ENCODE measurements around a stretch of chr2.

DNA sequence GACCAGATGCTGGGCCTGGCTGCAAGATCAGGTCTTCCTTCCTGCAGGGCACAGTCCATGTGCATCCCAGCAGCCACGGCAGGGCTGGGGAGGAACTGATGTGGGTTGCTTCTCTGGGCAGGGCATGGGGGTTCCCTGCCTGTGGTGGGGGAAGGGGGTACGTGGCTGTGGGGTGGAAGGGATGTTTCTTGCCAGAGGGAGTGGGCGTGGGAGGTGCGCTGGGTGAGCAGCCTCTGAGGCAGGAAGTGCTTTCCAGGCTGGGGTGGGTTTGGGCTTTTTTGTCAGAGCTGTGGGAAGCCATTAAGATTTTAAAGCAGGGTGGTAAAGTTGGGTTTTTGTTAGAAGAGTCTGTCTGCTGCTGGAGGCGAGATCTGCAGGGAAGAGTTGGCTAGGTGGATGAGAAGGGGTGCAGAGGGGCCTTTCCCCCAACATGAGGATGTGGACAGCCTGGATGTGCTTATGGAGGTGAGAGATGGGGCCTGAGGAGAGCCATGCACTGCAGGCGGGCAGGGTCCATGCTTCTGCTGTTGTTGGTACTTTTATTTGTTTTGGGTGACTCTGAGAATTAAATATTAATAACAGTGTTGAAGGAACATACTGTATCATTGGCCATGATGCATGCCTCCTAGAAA lies 45.2 kb downstream of the DGKD start:
- PRO-cap, 3 experiments = no peak in any of the 3 experiments
- RAMPAGE, long total RNA = no peak

GRCh38 chr2:233511621-233512086 lies 54.9 kb downstream of the USP40 start:
- PRO-cap, 3 experiments = no peak in any of the 3 experiments
- RAMPAGE, long total RNA = no peak

DNA sequence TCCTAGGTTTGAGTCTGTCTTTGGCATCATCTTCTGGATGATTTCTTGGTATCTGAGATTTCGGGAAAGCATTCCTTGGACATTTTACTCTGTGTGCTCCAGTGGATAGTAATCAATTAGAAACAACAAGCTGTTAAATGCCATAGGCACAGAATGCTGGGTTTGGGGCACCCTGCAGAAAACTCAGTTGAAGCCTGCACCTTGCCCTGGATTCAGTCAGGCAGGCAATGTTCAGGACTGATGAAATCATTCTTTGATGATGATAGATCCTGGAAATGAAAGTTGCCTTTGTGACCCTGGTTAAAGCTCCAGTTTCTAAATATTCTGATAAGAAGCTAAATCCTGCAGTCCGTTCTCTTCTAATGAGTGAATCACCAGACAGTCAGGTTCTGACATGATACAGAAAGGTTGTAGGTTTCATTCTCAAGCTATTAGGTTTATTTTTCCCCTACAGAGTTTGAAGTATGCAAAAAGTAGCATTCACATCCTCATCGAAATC lies 1.3 kb downstream of the UGT1A1 start:
- PRO-cap, 3 experiments = no peak in any of the 3 experiments
- RAMPAGE, long total RNA = no peak

DNA sequence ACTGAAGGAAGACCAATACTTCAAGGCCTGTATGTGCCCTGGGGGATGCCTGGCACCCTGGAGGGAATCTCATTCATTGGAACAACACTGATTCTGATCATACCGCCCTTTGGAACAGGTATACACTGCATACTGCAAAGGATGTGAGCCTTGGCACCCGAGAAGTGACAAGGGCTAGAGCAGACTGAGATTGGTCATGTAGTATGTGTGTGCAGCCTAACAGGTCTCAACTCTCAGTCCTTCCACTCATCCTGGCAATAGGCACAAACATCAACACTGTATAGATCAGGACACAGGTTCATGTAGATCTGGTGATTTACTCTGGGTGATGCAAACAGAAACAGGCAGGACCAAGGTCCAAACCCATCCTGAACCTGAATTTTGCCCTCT lies 151.3 kb downstream of the SPP2 start:
- PRO-cap, 3 experiments = peak in 1 of 3 experiments; most common plus-strand start position 149 of the sequence (in 1)
- RAMPAGE, long total RNA = no peak

- PRO-cap, 3 experiments = no peak in any of the 3 experiments
- RAMPAGE, long total RNA = no peak
These were observed 152.6 kb downstream of the SPP2 start for GRCh38 chr2:234203102-234203444.

- PRO-cap, 3 experiments = no peak in any of the 3 experiments
- RAMPAGE, long total RNA = no peak
These were observed 129.9 kb downstream of the ARL4C start for GRCh38 chr2:234366846-234367464.

GRCh38 chr2:234459494-234459992 lies 37.3 kb downstream of the ARL4C start:
- PRO-cap, 3 experiments = no peak in any of the 3 experiments
- RAMPAGE, long total RNA = no peak

DNA sequence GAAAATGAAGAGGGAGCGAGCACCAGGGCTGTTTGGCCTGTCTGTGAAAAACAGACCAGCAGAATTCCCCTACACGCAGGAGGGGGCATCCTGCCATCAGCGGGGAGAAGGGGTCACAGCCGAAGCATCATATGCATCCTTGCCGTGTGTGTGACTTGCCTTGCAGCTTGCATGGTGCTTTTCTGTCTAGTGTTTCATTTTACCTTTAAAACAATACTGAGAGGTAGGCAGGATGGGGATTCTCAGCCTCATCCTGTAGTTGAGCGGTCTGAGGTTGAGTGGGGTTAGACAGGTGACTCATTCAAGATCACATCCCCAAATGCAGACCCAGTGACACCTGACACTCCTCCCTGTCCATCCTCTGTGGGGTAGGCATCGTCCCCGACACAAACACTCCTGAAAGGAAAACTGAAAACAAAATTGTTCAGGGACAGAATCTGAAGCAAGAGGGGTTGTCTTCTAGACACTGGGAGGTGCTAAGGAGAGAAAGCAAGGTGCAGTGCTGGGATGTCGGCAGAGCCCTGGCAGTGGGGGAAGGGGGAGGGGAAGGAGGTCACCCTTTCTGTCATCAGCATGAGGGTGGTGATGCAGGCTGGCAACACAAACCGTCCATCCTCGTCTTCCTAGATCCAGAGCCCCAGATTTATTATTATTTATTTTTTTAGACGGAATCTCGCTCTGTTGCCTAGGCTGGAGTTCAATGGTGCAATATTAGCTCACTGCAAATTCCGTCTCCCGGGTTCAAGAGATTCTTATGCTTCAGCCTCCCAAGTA lies 7.8 kb downstream of the ARL4C start:
- PRO-cap, 3 experiments = no peak in any of the 3 experiments
- RAMPAGE, long total RNA = no peak

DNA sequence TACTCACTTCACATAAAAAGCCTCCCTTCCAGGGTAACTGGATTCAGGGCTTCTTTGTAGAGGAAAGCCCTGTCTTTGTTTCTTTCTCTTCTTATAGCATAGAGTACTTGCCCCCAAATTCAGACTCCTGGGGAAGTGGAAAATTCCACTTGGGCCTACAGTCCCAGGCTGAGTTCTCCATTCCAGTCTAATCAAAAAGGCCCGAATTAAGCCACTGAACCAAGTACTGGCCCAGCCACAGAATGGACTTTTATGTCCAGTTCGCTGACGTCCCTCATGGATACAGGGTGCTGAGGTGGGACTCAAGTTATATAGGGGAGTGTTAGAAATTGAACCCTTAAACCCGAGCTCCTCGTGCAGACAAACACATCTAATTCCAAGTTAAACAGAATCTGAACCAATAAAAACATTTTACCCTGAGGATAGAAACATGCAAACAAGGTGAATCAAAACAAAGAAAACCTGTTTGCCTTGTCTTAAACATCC lies 136.7 kb upstream of the ARL4C start:
- PRO-cap, 3 experiments = no peak in any of the 3 experiments
- RAMPAGE, long total RNA = no peak

- PRO-cap, 3 experiments = no peak in any of the 3 experiments
- RAMPAGE, long total RNA = no peak
These were observed 137.1 kb upstream of the ARL4C start for GRCh38 chr2:234634004-234634386.

DNA sequence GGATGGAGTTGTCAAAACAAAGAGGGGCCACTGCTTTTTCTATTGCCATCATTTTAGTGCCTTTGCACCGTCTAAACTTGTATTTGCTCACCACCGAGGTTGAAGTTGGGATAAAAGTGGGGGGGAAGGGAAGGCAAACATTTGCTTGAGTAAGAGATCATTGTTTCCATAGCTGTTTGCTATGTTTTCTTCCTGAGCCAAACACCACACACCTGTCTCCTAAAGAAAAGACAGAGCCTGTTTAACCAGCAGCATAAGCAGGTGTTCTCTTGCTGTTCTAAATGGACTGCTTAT lies 179.2 kb upstream of the ARL4C start:
- PRO-cap, 3 experiments = no peak in any of the 3 experiments
- RAMPAGE, long total RNA = no peak

GRCh38 chr2:234769734-234770423 lies 181.9 kb upstream of the SH3BP4 start:
- PRO-cap, 3 experiments = no peak in any of the 3 experiments
- RAMPAGE, long total RNA = no peak

DNA sequence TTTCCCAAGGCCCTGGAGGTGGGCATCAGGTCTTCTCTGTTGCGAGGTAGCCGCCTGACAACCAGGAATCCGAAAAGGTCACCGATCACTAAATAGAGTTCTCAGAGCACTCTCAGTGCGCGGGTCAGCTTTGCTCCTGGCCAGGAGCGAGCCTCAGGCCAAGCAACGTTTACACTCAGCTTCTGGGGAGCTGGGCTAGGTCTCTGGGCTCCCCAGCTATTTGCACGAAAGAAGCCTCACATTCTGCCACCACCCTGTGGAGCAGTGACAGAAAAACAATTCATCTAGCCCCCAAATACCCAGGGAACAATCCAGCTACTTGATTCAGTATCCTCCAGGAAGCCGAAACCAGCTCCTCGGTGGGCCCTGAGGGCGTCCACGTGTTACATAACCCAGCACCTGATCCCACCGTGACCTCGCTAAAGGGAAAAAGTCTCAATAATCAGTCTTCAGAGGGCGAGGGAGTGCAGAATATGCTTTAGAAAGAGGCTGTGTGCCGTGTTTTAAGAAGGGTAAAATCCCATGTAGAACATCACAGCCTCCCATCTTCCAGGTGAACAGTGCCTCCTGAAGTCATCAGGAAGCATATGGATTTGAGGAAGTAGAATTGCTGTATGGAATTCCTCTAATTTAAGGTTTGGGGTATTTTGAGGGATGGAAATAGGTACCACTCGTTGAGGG lies 3.4 kb downstream of the SH3BP4 start:
- PRO-cap, 3 experiments = no peak in any of the 3 experiments
- RAMPAGE, long total RNA = no peak

DNA sequence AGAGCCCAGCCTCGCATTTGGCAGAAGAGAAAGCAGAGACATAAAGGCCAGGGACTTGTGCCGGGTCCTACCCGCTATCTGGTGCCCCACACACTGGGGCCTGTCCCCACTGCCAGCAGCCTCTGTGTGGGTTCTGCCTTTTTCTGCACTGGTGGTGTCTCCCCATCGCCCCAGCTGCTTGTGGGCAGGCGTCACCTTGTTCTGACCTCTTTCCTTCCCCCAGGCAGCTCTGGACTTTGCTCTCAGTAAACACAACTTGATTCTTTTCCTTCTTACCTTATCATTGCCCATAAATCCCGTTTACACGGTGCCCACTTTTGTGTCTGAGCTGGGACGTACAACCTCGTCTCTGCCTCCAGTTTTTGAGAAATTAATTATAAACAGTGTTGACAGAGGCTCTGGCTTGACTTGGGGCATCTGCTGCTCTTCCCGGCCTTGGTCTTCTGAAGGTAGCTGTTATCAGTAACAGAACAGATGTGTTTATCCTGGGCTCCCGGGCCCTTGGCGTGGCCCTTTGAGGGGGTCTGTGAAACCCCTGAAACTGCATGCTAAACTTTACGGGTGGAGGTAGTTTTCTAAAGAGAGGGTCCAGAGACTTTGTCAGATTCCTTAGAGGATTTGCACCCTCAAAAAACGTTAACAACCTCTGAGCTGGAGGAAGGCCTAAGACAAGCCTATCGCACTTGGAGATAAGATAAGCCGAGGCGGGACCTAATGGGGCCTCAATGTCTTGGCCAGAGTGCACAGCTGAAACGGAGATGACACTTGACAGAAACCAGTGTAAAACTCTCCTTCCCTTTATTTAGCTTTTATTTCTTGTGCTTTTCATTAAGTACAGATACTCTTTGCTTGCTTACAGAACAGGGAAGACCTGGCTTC lies 49.1 kb downstream of the SH3BP4 start:
- PRO-cap, 3 experiments = no peak in any of the 3 experiments
- RAMPAGE, long total RNA = no peak

DNA sequence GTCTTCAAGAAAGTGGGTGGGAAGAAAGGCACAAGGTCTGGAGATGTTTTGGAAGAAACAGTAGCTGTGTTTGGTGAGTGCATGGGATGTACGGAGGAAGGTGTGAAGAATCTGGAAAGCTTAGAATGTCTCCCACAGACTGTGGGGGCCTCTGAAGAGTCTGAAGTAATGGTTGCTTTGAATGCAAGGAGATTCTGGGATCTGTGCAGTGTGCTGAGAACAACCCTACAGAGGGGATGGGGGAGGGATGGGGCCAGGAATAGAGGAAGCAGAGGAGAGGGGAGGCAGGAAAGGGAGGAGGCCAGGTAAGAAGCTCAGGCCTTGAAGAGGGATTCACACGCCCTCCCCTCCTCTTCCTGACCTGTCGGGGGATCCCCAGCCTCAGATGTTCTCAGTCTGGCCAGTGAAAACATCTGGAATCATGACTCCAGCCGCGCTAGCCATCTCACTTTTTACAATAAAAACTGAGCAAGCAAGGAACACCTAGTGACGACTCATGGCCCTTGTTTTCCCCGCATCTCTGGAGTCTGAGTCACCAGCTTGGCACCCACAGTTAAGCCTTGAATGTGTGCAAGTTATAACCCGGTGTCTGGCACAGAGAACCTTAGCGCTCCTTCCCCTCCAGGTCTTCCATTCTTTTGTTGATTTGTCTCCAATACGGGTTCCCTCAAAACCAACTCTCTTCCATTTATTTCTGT lies 74.2 kb downstream of the SH3BP4 start:
- PRO-cap, 3 experiments = no peak in any of the 3 experiments
- RAMPAGE, long total RNA = no peak

DNA sequence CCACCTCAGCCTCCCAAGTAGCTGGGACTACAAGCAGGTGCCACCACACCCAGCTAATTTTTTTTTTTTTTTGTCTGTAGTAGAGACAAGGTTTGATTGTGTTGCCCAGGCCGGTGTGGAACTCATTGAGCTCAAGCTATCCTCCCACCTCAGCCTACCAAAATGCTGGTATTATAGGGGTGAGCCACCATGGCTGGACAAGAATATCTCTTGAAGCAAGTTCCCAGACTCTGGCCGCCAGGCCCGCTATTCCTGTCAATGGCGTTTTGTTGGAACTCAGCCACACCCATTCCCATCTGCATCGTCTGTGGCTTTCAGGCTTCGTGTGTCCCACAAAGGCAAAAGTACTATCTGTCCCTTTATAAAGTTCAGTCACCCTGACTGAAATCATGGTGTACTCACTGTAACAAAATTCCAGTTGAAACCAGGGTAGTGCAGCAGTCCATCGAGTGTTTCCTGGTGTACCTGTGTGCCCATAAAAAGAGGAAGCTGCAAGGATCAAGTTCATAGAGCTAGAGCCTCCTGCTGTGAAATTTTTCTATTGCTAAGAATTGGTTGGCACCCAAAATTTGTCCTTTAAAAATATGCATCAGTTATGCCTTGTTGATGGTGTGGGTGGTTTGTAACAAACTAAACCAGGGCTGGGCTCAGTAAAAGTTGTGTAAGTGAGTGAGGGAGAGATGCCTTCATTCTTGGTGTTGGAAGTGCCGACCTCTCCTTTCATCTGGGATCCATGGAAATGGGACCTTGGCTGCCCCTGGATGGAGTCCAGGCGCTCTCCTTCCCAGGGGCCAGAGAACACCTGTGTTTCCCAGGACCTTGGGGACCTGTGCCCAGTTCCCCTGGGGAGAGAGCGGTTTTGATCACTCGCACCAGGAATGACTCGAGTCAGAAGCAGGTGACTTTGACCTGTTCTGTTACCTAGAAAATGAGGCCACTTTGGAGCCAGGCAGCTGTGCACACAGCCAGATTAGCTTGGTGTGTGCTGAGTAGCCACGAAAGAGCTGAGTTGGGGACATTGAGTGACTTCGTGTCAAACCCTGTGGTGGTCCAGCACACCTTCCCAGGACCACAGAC lies 97.0 kb downstream of the SH3BP4 start:
- PRO-cap, 3 experiments = no peak in any of the 3 experiments
- RAMPAGE, long total RNA = no peak

DNA sequence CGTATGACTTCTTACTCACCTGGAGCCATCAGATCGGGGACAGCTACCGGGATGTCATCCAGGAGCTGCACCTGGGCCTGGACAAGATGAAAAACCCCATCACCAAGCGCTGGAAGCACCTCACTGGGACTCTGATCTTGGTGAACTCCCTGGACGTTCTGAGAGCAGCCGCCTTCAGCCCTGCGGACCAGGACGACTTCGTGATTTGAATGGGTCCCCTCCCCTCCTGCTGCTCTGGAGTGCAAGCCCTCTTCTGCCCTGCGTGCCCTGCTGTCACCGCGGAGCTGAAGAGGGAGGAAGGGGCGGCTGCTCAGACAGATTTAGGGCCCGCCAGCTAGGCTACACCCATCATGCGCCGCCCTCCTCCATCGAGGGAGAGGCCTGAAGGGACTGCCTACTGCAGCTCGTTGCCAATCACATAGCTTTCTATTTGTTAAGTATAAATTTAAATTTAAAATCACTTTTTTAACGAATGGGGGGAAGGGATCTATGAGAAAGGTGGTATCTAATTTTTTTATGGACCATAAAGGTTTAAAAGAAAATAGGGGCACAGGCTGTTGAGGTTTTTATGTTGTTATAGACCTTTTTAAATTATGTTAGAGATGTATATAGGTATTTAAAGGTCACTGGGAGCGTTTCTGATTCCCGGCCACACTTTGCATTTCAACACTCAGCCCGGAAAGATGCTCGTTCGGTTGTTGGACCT lies 101.9 kb downstream of the SH3BP4 start:
- PRO-cap, 3 experiments = no peak in any of the 3 experiments
- RAMPAGE, long total RNA = no peak

GRCh38 chr2:235433806-235434478 lies 59.9 kb upstream of the AGAP1 start:
- PRO-cap, 3 experiments = no peak in any of the 3 experiments
- RAMPAGE, long total RNA = no peak

- PRO-cap, 3 experiments = no peak in any of the 3 experiments
- RAMPAGE, long total RNA = no peak
These were observed 12.8 kb downstream of the AGAP1 start for GRCh38 chr2:235506617-235507165.

- PRO-cap, 3 experiments = no peak in any of the 3 experiments
- RAMPAGE, long total RNA = no peak
These were observed 17.5 kb downstream of the AGAP1 start for GRCh38 chr2:235511108-235511991.